Cardiac muscle cell (in vitro differentiated cells and primary cell): ENCODE data around the genes FRMPD2, WDFY4 and DRGX.

GRCh38 chr10:45574941-45575624, 39.9 kb upstream of the MARCHF8 start:
- RAMPAGE, long total RNA = no peak
- RRBS = no CpG with 5 or more reads among the region's 9 CpGs

- RAMPAGE, long total RNA = no peak
- RRBS = no CpG with 5 or more reads among the region's 5 CpGs
These were observed 6.1 kb downstream of the MSMB start for GRCh38 chr10:46039792-46040468.

DNA sequence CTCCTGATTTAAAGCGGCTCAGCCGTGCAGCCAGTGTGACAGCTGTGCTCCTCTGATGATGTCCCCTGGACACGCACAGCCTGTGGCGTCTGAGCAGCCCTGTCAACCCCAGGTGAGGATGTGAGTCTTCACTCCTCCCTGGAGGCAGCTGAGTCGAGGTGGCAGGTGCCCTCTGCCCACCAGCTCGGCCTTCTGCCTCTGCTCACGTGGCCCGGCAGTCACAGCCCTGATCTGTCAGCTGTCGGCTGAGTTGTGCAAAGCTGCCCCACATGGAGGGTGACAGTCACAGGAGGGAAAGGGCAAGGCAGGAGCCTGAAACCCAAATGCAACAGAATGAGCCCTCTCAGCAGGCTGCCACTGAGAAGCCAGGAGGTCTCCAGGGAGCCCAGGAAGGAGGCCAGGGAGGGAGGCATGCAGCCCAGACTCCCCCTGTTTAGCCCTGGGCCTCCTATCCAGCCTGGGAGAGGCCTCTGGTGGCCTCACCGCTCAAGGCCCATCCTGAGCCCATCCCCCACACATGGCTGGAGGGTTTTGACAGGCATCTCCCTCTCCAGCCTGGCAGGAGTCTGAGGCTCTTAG, 13.3 kb downstream of the ANTXRL start:
- RAMPAGE, long total RNA = no peak
- RRBS = no CpG with 5 or more reads among the region's 10 CpGs

DNA sequence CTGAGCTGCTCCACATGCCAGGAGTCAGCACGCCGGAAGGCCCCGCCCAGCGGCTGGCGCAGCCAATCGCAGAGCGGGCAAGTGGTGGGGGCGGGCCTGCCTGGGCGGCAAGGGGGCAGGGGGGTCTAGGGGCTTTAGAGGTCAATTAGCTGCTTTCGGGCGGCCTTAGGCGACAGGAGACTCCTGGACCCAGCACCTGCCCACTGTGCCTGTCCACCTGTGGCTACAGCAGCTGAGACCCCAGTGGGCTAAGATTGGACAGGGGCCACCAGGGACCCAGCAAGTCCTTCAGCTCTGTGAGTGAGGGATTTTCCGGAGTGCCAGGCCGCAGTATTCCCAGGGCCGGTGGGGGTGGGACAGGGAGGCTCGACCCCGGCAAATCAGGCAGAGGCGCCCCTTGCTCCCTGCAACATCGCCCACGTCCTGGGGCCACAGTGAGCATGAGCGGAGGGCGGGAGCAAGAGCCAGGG, 154.3 kb upstream of the PTPN20 start:
- RAMPAGE, long total RNA = no peak
- RRBS = no CpG with 5 or more reads among the region's 22 CpGs

GRCh38 chr10:46993095-46993294, 81.8 kb downstream of the PTPN20 start:
- RAMPAGE, long total RNA = no peak
- RRBS = no CpG with 5 or more reads among the region's 2 CpGs

DNA sequence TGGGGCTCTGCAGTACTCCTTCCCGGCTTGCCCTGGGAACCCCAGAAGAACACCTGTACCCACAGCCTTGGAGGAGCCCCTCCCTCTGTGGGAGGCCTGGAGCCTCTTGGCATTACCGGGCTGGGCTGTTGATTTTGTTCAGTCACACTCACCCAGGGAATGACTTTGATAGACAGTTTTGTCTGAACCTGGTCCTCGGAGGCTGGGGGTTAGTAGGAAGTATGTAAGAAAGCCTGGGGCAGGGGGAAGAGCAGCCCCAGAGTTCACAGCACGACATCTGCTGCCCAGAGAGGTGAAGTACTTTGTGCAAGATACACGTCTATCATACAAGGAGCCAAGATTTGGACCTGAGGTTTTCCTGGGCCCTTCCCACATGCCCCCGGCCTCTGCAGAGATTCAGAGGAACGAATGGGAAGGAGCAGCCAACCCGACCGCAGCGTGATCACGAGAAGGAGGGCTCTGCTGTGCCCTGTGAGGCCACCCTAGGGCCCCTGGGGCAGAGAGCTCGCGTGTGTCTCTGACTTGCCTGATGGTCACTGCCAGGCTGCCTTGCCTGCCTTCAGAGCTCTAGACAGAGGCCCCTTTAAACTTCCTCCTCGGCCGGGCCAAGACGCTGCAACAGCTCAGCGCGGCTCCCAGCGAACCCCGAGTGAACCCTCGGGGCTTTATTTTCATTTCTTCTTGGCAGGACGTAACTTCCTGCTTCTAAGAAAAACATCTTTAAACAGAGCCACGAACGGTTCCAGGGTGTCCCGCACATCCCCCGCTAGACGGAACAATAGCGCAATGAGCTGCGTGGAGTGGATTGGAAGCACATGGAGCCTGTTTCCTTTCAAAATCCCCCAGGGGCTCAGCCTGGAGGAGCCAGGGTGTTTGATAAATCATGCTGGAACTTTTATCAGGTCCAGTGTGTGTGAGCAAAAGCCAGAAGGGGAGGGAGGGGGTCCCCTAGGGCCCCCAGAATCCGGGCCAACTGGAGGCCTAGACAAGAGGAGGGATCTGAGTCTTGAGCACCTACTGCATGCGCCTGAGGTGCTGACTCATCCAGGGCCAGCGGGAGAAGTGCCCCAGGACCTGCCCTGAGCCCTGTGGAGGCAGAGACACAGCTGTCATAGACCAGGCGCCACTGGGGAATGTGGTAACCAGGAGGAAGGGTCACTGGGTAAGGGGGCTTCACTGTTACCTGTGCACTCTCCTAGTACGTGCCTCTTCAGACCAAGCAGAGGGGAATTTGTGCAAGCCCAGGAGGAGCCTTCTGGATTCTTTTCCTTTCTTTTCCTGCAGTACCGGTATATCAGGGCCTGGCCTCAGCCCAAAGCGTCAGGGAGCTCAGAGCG, 134.2 kb upstream of the GDF10 start:
- RAMPAGE, long total RNA = no peak
- RRBS = no CpG with 5 or more reads among the region's 37 CpGs

- RAMPAGE, long total RNA = no peak
- RRBS = no CpG with 5 or more reads among the region's 4 CpGs
These were observed 43.3 kb upstream of the GDF10 start for GRCh38 chr10:47256637-47257217.

GRCh38 chr10:47298687-47299171, 1.3 kb upstream of the GDF10 start:
- RAMPAGE, long total RNA = no peak
- RRBS = no CpG with 5 or more reads among the region's 2 CpGs

DNA sequence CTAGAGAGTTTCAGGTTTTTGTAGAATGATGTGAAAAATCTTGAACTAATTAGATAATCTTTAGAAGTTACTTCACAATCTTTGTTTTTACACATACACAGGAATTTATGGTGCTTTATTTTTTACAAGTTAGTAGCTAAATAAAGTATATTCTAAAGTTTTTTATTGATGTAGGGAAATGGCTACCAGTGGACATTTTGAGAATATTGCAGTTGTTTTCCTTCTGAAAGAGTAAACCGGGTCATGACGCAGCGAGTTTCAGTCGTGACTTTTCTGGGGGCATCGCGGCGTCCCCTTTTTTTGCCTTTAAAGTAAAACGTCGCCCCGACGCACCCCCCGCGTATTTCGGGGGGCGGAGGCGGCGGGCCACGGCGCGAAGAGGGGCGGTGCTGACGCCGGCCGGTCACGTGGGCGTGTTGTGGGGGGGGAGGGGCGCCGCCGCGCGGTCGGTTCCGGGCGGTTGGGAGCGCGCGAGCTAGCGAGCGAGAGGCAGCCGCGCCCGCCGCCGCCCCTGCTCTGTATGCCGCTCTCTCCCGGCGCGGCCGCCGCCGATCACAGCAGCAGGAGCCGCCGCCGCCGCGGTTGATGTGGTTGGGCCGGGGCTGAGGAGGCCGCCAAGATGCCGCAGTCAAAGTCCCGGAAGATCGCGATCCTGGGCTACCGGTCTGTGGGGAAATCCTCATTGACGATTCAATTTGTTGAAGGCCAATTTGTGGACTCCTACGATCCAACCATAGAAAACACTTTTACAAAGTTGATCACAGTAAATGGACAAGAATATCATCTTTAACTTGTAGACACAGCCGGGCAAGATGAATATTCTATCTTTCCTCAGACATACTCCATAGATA, 57.6 kb downstream of the SYT15B start:
- RAMPAGE, long total RNA = no peak
- RRBS = 13% methylated on average over 4 of the region's 66 CpGs

DNA sequence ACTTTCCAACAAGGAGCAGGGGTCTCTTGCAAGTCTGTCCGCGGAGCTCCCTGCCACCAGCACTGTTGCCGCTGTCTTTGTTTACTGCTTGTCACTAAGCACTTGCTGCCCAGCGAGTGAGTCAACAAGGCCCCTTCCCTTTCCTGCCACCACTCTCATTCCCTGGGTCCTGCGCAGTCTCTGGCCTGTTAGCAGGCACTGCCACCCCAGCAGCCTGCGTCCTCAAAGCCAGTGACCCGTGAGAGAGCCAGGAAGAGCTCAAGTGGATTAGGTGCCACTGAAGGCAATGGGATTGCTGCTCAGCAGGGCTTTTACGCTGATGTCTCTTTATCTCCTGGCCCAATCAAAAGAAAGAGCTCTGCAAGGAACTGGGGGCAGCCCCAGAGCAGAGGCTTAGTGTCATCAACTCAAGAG, at the start of gene FRMPD2:
Gene FRMPD2 (minus strand): TSS at position 86 of the 414 bp plus-strand sequence.
- RAMPAGE, long total RNA = no peak
- RRBS = no CpG with 5 or more reads among the region's 8 CpGs

DNA sequence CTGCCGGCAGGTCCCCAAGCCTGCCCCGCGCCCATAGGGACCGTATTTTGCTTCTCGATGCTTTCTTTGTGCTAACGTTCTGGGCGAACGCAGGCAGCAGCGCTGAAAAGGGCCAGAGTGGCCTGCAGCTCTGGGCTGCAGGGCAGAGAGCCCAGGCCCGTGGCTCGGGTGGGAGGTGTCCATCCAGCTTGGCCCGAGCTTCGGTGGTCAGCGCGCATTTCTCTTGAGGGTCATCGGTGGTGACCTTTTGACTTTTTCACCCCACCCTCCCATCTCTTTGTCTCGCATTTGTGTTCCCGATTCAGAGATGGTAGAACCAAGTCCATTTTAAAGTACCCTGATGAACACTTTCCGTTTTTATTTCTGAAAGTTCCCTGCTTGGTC, 771 bp downstream of the MAPK8 start:
- RAMPAGE, long total RNA = no peak
- RRBS = no CpG with 5 or more reads among the region's 19 CpGs

DNA sequence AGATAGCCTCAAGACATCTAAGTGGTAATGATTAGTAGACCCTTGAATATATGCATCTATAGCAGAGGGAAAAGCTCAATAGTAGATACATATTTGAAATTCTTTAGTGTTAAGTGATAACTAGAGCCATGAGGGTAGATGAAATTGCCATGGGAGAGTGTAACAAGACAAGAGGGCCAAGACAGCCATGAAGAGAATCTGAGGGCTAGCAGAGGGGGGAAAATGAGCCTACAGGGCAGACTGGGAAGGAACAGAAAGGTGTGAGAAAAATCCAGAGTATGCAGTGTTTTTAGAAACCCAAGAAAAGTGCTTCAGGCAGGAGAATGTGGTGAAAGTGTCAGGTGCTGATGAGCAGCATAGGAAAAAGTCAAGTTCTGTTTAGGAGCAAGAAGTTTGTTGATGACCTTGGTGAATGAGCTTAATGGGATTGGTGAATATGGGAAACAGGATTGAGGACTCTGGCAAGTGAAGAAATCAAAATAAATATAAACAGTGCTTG, 63.0 kb downstream of the MAPK8 start:
- RAMPAGE, long total RNA = no peak

DNA sequence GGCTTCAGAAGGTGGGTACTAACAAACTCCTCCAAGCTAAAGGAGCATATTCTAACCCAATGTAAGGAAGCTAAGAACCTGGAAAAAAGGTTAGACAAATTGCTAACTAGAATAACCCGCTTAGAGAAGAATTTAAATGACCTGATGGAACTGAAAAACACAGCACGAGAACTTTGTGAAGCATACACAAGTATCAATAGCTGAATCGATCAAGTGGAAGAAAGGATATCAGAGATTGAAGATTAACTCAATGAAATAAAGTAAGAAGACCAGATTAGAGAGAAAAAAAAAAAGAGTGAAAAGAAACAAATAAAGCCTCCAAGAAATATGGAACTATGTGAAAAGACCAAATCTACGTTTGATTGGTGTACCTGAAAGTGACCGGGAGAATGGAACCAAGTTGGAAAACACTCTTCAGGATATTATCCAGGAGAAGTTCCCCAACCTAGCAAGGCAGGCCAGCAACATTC, 66.0 kb downstream of the MAPK8 start:
- RAMPAGE, long total RNA = no peak
- RRBS = no CpG with 5 or more reads among the region's 5 CpGs

DNA sequence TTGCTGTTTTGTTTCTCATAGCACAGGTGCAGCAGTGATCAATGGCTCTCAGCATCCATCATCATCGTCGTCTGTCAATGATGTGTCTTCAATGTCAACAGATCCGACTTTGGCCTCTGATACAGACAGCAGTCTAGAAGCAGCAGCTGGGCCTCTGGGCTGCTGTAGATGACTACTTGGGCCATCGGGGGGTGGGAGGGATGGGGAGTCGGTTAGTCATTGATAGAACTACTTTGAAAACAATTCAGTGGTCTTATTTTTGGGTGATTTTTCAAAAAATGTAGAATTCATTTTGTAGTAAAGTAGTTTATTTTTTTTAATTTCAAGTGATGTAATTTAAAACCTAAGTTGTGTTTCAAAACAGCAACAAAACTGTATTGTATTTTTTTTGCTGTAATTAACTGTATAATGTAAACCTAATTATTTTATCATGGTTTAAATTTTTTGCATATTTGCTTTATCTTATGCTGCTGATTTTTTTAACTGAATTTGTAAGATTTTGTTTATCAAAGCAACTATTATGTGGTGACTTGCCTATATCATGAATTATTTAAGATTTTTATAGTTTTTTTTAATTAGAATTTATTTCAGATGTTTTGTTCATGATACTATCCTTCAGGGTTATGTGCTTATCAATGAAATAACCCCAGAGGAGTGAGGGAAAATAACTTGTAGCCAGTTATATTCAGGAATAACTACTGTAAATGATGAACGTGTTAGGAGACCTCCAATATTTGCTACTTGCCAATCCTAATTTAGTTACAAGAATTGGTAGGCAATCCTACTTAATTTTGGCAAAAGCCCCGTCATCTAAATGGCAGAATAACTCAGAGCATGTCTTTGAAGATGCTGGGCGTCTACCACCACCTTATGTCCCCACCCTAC, 128.6 kb downstream of the MAPK8 start:
- RAMPAGE, long total RNA = no peak
- RRBS = no CpG with 5 or more reads among the region's 8 CpGs

DNA sequence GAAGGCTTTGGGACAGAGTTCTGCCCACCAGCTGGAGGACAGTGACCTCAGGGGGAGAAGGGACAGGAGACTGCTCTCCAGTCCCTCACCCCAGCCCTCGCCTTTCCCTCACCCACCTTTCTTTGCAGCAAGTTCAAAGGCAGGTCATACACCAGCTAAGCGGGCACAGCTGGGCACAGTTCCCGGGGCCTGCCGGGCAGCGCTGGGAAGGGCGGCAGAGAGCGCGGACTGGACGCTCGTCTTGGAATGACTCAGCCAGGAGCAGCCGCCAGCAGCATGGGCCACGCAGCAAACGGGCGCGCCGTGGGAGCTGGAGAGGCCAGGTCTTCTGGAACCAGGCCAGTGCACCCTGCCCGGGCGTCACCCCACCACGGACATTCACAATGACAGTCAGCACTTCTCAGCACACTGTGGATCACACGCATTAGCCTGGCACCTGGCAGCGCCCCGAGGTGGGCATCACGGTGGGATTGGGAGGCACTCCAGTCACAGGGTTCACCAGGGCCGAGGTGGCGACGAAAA, 29.2 kb upstream of the WDFY4 start:
- RAMPAGE, long total RNA = no peak
- RRBS = no CpG with 5 or more reads among the region's 26 CpGs

DNA sequence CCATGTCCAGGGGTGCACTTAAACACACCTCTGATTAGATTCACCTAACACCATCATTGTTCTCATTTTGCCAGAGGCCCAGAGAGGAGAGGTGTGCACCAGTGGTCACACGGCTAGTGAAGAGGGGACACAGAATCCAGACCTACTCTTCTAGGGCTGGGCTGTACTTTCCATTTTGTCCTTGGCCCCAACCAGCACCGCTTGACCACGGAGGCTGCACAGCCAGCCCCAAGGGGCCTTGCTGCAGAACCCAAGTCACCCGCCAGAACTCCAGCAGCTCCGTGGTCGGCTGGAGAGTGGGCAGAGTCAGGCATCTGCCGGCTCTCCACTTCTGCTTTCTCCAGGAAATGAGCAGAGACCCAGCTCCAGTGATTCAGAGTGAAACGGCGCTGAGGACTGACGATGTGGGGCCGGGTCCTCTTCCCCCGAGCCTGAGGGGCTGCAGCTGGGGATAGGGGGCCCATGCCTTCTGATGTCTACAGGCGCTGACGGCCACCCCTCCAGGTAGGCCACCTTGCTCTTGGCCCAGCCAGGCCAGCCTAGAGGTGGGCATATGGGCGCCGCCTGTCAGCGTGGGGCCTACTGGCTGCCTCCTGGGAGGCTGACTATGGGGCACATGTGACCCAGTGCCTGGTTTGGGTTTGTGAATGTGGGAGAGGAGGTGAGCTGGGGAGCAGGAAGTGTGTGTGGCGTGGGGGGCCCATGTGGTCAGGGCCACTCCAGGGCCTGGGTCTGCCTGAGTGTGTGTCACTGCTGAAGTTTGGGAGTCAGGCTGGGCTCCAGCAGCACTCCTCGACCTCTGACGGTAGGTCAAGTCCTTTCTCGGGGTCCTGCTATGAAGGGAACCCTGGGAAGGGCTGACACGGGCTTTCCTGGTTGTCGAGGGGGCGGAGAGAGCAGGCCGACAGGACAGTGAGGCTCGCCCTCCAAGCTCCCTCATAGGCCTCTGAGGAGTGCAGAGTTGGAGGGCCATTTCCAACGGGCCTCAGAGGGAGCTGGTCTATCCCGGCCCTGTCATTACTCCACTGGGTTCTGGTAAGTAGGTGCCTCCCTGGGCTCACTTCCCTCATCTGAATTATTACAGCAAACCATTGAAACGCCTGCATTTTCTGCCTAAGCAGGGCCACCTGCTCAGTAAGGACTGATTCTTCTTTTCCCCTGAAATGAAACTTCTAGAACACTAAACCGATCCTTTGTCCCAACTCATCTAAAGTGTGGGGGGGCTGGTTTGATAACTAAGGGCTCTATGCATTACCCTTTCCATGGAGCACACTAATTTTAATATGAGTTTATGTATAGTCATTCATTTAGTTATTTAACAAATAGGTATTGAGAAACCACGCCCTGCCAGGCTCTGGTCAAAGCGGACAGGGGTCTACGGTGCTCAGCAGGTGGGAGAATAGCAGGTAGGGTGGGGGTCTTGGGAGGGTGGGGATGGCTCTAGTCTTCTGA, at the start of gene WDFY4:
Gene WDFY4 (plus strand): TSS at position 376 of the 1,452 bp plus-strand sequence.
- RAMPAGE, long total RNA = no peak
- RRBS = 77% methylated on average over 5 of the region's 33 CpGs

DNA sequence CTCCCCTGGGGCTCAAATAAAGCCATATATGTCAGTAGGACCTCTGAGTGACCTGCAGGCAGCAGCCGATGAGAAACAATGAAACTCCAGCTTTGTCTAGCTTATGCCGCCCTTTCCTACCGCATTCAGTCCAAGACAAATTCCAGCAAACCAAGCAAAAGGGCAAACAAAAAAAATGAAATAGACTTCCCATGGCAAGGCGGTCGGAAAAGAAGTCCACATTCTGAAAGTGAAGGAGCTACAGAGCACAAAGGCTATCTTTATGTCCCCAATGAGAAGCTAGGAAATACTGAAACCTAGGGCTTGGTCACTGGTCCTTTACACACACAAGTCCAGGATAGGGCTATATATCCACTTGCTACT, 20.4 kb downstream of the VSTM4 start:
- RAMPAGE, long total RNA = no peak
- RRBS = no CpG with 5 or more reads among the region's 5 CpGs

- RAMPAGE, long total RNA = no peak
- RRBS = no CpG with 5 or more reads among the region's 8 CpGs
These were observed 1.1 kb upstream of the C10orf71 start for GRCh38 chr10:49297716-49298443.

- RAMPAGE, long total RNA = no peak
- RRBS = no CpG with 5 or more reads among the region's 5 CpGs
These were observed 1.5 kb downstream of the C10orf71 start for GRCh38 chr10:49300436-49300944.

GRCh38 chr10:49395287-49396462, at the start of gene DRGX:
Gene DRGX (minus strand): TSS chr10:49396089.
- RAMPAGE, long total RNA = no peak
- RRBS = 3% methylated on average over 22 of the region's 86 CpGs